IMR-90 (cell line): ENCODE data around the genes SH3BP5 and COLQ.

DNA sequence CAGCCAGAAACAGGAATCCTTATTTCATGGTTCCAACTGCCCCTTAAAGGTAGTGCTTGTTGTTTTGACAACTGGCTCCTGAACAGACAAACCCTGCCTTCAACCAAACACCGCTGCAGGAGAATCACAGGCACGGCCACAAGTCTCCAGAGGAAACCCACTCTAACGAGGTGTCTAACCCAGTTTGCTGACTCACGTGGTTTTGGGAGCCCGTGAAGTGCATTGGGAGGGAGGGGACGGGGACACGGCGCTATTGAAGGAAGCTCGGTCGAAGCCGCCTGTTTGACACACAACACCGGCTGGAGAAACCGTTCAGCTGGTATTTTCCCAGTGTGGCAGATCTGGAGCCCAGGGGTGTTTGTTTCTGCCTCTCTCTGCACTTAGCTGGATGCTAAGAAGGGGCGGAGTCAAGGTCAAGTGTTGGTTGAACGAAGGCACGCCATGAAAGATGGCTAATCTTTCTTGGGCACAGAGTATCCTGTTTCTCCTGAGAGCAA is 22.3 kb downstream of the SLC6A6 start:
- RRBS, result no CpG with 5 or more reads among the region's 16 CpGs
CAGE:
- cytosol, long polyA plus RNA, result no peak
- long polyA plus RNA, result no peak
- nucleus, long polyA plus RNA, result no peak

GRCh38 chr3:14433024-14433629 is 30.7 kb downstream of the SLC6A6 start:
- RRBS, result no CpG with 5 or more reads among the region's 12 CpGs
CAGE:
- cytosol, long polyA plus RNA, result no peak
- long polyA plus RNA, result no peak
- nucleus, long polyA plus RNA, result no peak

DNA sequence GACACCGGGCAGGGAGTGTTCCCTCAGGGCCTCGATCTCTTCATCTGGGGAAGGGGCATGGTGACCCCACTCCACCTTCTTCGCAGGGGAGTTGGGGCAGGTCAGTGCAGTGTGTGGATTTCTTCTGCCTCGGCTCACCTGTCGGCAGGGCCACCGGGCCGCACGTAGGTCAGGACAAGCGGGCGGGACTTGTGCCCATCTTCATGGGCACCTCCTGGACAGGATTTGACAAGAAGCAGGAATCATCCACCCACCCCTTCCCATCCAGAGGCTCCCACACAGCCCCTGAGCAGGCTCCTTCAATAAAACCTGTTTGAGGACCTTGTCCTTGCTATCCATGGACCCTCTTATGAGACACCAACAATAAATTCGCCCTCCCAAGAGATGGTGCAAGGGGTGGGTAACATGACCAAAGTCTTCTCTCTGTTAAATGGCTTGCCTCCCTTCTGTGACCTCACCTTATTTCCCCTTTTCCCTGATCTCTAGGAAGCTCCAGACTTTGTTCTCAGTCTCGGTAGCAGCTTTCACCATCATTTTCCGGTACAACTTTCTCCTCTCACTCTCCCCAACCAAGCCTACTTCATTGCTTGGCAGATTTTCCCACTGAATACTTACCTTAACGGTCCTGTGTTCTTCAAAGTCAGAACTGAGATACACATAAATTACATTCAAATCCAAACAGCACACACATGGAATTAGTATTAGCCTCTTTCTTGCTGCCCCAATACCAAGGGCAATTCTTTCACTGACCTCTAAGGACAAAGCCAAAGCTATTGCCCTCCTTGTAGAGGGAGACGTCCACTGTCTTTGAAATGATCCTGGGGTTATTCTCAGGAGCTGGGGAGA is 17.1 kb downstream of the GRIP2 start:
- RRBS, result no CpG with 5 or more reads among the region's 15 CpGs
CAGE:
- cytosol, long polyA plus RNA, result no peak
- long polyA plus RNA, result no peak
- nucleus, long polyA plus RNA, result no peak

GRCh38 chr3:14537974-14538583 is 2.1 kb downstream of the GRIP2 start:
- RRBS, result no CpG with 5 or more reads among the region's 6 CpGs
CAGE:
- cytosol, long polyA plus RNA, result no peak
- long polyA plus RNA, result no peak
- nucleus, long polyA plus RNA, result no peak

DNA sequence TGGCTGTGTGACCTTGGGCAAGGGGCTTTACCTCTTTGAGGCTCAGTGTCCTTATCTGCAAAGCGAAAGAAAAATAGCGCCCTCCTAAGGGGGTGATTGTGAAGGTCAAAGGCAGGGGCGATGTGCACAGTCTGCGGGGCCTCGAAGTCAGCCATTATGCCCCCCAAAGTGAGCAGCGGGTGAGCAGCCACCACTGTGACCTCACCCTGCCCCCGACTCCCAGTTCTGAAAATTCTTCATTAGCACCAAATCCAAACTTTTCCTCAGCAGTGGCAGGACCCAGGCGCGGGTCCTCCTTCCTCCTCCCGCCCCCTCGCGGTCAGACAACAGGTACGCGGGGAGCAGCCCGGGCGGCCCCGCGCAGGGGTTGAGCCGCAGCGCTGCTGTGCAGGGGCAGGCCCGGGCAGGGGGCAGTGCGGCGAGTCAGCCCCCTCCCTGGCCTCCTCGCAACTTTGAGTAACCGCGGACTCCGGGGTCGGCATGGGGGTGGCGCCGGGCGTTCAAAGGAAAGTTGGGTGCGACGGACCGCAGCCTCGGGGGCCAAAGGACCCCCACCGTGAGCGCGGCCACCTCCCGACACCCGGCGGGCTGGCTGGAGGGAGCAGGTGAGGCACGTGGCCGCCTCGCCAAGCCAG is 49.5 kb upstream of the CCDC174 start:
- RRBS, result 4% methylated on average over 25 of the region's 44 CpGs
CAGE:
- cytosol, long polyA plus RNA, result no peak
- long polyA plus RNA, result no peak
- nucleus, long polyA plus RNA, result no peak

DNA sequence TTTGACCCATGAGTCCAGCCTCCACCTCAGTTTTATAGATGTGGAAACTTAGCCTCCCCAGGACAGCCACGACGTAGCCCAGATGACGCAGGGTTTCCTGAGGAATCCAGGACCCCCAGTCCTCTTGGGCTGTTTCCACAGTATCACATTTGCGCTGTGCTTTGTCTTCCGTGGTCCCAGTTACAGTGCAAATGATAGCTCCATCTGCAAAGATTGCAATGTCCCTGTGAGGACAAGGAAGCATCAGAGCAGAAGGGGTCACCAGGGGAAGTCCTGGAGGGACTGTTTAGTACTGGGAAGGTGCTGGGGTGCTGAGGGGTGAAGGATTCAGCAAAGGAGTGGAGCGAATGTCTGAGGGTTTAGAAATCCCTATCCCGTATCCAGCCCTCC is 34.2 kb downstream of the FGD5 start:
- RRBS, result no CpG with 5 or more reads among the region's 7 CpGs
CAGE:
- cytosol, long polyA plus RNA, result no peak
- long polyA plus RNA, result no peak
- nucleus, long polyA plus RNA, result no peak

DNA sequence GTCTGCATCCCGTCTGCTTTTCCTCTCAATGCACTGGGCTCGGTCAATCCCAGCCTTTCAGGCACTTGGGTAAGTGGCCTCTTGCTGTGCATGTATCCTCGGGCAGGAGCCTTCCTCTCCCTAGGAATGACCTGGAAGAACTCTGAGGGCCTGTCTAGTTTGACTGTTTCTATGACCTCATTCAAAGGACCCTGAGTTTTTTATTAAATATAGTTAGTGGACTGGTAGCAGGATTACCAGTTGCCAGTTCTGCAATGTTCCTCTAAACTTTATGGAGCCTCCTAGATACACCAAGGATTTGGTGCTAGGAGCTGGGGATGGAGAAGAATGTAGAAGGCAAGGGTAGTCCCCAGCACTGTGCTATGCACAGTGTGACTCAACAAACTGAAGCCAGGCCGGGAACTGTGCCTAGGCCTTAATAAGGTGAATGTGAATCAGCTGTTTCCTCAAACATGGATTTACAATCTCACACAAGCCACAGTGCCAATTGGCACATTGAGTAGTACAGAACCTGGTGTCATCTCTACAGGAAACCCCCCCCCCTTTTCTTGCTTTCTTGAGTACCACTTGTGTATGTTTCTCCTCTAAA is 32.6 kb downstream of the MRPS25 start:
- RRBS, result no CpG with 5 or more reads among the region's 4 CpGs
CAGE:
- cytosol, long polyA plus RNA, result no peak
- long polyA plus RNA, result no peak
- nucleus, long polyA plus RNA, result no peak

DNA sequence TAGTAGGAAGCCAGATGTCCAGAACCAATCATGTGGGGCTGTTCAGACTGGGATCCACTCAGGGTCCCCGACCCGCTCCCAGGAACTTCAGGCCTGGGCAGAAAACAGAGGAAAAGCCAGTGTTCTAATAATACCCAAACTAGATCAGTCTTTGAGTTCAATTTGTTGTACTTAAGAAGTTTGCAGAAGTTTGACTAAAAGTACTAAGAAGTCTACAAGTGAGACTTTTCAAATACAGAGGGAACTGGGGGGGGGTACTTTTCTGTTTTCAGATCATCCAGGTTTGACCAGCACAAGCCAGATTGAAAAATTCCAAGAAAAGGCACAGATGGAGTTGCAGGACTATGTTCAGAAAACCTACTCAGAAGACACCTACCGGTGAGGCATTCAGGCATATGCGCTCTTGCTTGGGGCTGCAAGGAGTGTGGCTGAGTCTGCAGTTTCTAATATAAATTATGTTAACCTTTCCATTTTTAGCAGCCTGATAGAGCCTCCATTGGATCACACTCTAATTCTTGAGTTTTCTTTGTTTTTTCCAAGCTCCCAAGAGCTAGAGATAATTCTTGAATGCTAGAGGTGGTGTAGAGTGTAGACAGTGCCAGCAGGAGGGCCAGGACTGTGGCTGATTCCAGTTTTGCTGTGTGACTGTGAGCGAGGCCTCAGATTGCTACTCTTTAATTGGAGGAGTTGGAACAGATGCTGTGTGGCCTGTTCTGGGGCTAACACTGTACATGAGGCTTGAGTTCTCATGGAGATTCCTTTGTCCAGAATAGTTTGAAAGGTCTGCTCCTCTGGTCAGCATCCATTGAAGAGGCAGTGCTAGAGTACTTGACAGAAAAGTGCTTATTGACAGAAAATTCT is 26.0 kb downstream of the MRPS25 start:
- RRBS, result no CpG with 5 or more reads among the region's 5 CpGs
CAGE:
- cytosol, long polyA plus RNA, result no peak
- long polyA plus RNA, result no peak
- nucleus, long polyA plus RNA, result no peak

DNA sequence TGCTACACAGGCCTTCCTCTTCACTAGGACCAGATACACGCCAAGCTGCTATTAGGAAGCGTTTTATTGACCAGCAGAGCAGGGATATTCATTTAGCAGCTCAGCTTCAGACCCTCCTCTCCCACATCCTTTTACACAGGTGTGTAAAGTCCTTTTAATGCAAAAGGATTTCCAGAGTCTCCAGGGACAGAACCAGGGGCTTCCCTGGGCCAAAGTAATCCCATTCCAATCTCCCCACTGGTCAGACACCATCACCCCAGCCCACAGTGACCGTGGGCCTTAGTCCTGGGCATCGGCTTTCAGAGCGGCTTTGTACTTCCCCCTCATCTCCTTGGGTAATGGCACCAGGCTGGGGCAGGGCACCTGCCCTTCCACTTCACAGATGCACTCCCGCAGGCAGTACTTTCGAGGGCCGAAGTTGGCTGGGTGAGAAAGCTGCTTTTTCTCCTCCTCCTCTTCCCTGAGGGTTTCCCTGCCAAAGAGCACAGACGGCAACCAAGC is 12.9 kb downstream of the MRPS25 start:
- RRBS, result no CpG with 5 or more reads among the region's 9 CpGs
CAGE:
- cytosol, long polyA plus RNA, result no peak
- long polyA plus RNA, result no peak
- nucleus, long polyA plus RNA, result no peak

DNA sequence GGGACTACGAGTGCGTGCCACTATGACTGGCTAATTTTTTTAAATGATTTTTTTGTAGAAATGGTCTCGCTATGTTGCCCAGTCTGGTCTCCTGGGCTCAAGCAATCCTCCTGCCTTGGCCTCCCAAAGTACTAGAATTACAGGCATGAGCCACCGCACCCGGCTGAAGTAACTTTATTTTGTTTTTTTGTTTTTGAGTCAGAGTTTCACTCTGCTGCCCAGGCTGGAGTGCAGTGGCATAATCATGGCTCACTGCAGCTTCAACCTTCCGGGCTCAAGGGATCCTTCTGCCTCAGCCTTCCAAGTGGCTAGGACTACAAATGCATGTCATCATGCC is 5.5 kb downstream of the RBSN start:
- RRBS, result 100% methylated on average over 1 of the region's 6 CpGs
CAGE:
- cytosol, long polyA plus RNA, result no peak
- long polyA plus RNA, result no peak
- nucleus, long polyA plus RNA, result no peak

DNA sequence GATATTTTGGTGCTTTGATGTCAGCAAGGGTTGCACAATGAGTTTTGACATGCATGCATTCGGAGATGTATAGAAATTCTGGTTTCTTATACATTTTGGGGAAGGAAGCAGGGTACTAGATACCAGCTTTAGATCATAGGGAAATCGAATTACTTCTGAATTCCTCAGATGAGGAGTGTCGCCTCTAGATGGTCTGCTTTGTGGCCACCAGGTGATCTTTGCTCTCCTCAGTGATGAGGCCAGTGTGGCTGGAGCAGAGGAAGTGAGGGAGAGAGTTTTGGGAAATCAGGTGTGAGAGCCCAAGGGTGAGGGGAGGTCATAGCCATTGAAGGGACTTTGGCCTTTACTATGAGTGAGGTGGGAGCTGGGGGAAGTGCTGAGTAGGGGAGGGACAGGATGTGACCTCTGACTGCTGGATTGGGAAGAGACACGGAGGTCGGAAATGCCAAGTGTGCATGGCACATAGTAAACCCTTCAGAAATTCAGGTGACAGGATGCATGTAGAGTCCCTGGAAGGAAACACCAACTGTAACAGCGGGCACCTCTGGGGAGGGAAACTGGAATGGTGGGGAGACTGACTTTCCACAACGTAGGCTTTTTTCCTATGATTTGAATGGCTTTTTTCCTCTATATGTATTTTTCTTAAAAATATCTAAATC is 8.5 kb upstream of the RBSN start:
- RRBS, result no CpG with 5 or more reads among the region's 7 CpGs
CAGE:
- cytosol, long polyA plus RNA, result no peak
- long polyA plus RNA, result no peak
- nucleus, long polyA plus RNA, result no peak

DNA sequence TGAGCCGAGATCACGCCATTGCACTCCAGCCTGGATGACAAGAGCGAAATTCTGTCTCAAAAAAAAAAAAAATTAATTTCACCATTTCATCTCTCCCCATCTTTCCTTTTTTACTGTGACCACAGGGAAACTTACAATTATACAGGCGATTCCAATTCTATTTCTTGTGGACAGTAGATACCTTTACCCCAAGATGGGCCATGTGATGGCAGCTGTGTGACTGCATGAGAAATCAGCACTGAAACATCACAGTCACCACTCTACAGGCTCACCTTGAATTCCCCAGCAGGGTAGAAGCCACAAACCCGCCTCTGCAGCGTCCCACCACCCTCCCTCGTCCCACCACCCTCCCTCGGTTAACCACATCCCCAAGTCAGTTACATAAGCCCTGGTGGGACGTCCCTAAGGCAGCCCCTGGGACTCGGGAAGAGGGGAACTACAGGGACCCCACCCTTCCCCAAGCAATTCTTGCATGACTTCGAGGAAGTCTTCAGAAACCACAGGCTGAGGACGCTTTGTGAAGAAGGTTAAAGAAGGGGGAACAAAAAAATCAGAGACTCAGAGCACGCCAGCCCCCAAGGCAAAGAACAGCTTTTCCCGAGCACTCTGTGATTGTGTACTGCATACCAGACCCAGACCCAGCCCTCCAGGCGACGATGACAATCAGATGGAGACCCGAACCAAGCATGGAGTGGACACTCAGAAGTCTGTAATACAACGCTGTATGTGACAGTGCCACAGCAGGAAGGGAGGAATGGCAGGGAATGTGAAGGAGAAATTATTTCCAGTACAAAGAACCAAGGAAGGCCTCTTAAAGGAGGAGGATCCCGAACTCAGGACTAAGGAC is 60.5 kb downstream of the SH3BP5 start:
- RRBS, result no CpG with 5 or more reads among the region's 19 CpGs
CAGE:
- cytosol, long polyA plus RNA, result no peak
- long polyA plus RNA, result no peak
- nucleus, long polyA plus RNA, result no peak

DNA sequence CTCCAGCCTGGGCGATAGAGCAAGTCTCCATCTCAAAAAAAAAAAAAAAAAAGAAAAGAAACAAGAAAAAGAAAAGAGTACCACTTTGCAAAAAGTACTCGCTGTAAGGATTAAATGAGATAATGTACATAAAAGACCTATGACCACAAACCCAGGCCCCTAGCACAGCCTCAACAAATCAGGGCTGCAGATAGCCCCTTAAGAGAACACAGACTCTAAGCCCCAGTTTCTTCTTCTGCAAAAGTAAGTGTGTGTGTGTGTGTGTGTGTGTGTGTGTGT is 38.4 kb downstream of the SH3BP5 start:
- RRBS, result no CpG with 5 or more reads among the region's 2 CpGs
CAGE:
- cytosol, long polyA plus RNA, result no peak
- long polyA plus RNA, result no peak
- nucleus, long polyA plus RNA, result no peak

DNA sequence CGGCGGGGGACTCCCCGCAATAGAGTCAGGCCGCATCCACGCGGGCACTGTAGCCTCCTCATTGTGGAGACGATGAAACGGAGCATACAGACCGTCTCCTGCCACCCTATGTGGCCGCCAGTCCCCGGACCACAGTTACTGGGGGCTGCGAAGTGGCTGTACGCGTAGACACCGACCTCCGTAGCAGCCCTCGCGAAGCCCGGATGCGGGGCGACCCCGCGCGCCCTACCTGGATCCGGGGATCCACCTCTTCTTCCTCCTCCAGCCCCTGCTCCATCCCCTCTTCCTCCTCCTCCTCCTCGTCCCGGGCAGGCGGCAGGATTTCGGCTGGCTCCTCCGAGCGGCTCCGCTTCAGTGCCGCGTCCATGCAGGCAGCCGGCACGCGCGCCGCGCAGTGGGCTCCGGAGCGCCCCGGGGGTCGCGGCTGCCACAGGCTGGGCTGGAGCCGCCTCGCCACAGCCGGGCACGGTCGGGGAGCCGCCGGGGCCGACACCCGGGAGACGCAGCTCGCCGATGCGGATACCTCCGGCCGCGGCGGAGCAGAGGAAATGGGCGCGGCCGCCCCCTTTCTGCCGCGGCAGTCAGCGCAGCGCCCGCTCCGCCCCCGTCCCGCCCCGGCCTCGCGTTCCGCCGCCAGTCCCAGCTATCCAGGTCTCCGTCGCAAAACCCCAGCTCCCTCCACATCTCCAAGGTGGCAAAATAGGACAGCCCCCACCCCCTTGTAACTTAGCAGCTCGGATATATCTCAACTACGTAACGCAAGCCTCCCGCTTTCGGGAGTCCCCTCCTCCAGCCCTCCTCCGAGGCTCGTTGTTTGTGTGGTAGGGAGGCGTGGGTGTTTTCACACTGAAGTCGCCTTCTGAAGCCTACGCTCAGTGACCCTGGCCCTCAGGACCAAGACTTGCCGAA is at the start of gene SH3BP5:
TSS of gene SH3BP5 (minus strand) at position 545 of the 909 bp plus-strand sequence.
- RRBS, result 1% methylated on average over 42 of the region's 91 CpGs
CAGE:
- cytosol, long polyA plus RNA, result no peak
- long polyA plus RNA, result no peak
- nucleus, long polyA plus RNA, result no peak

- RRBS, result no CpG with 5 or more reads among the region's 16 CpGs
CAGE:
- cytosol, long polyA plus RNA, result no peak
- long polyA plus RNA, result no peak
- nucleus, long polyA plus RNA, result no peak
These were observed 29.2 kb upstream of the SH3BP5 start for GRCh38 chr3:15361266-15362395.

GRCh38 chr3:15426777-15427226 is 542 bp downstream of the METTL6 start:
- RRBS, result no CpG with 5 or more reads among the region's 18 CpGs
CAGE:
- cytosol, long polyA plus RNA, result no peak
- long polyA plus RNA, result no peak
- nucleus, long polyA plus RNA, result no peak

- RRBS, result no CpG with 5 or more reads among the region's 8 CpGs
CAGE:
- cytosol, long polyA plus RNA, result no peak
- long polyA plus RNA, result no peak
- nucleus, long polyA plus RNA, result no peak
These were observed at the start of gene COLQ for GRCh38 chr3:15521548-15522330. COLQ (minus strand) TSS chr3:15521706.

- RRBS, result no CpG with 5 or more reads among the region's 6 CpGs
CAGE:
- cytosol, long polyA plus RNA, result no peak
- long polyA plus RNA, result no peak
- nucleus, long polyA plus RNA, result no peak
These were observed 41.3 kb downstream of the ANKRD28 start for GRCh38 chr3:15756266-15757158.

- RRBS, result no CpG with 5 or more reads among the region's 5 CpGs
CAGE:
- cytosol, long polyA plus RNA, result no peak
- long polyA plus RNA, result no peak
- nucleus, long polyA plus RNA, result no peak
These were observed 28.9 kb downstream of the ANKRD28 start for GRCh38 chr3:15768571-15769516.

DNA sequence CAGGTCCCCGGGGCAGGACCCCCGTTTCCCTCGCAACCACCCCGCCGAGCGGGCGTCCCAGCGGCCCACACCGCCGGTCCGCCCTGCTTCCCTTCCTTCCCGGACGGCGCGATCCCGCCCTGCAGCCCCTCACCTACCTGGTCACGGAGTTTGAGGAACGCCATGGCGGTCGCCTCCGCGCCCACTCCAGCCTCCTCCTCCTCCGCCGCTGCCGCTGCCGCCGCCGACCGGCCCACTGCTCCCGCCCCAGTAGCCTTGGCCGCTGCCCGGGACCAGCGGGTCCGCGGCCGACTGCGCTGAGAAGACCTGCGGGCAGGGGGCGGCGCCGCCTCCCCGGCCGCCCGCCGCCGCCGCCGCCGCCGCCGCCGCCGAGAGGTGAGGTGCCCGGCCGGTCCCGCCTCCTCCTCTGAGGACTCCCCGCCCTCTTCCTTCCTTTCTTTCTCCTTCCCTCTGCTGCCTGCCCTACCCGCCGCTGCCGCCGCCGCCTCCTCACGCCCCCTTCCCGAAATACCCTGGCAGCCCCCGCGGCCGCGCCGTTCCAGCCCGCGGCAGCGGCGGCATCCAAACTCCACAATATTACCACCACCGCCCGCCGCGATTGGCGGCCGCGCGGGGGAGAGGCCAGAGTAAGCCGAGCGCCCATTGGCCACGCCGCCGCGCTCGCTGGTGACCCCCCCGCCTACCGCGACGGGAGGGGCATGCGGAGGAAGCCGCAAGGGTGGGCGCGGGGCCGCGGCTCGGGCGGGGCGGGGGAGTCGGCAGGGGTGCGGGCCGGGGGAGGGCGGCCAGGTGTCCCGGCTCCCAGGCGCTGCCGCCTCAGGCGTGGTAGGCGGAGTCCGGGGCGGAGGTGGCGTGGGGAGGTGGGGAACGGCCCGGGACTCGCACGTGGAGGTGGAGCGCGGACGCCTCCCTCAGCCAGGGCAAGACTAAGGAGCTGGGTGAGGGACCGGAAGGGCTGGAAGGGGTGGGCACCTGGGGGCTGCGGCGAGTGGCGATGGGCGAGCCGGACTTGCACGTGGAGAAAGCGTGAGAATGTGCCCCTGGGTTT is 61.8 kb upstream of the ANKRD28 start:
- RRBS, result 1% methylated on average over 50 of the region's 128 CpGs
CAGE:
- cytosol, long polyA plus RNA, result no peak
- long polyA plus RNA, result no peak
- nucleus, long polyA plus RNA, result start-site peak on the minus strand centred at position 570 of the sequence, 135 bp wide, 126 and 406 reads in 2 replicates; start-site peak on the plus strand centred at position 914 of the sequence, 123 bp wide, 103 and 161 reads in 2 replicates